Epidermal melanocyte (primary cell): ENCODE measurements around the genes IFNA21, IFNA13 and LRRC19.

- RRBS: no CpG with 5 or more reads among the region's 2 CpGs
These were observed 244.8 kb upstream of the SLC24A2 start for GRCh38 chr9:20033423-20034155.

GRCh38 chr9:21080172-21080378 is 2.3 kb upstream of the IFNB1 start:
- RRBS: no CpG with 5 or more reads among the region's 3 CpGs

DNA sequence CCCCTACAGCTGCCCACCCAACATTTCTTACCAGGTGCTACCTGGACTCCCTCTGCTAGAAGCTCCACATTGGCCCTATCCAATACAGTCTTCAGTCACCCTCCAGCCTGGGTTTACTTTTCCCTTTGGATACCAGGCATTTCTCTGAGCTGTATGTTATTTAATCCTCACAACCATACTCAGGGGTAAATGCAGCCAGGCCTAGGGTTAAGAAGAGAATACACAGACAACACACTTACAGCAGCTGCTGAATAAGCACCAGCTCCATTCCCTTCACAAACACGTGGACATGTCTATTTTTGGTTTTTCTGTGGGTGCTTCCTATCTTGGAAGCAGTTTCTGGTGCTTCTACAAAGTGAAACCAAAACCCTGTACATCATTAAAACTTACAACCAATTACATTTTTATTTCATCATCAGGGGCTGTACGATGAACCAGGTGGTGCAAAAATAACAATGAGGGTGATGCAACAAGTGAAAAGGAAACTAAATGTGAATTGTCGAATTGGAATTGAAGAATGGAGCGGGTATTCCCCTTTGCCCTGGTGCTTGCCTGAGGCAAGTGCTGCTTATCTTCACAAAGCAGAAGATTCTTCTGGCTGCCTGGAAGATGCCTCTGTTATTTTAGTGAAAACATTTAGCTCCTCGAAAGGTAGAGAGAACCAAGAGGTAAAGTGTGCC is 18.5 kb upstream of the IFNB1 start:
- RRBS: no CpG with 5 or more reads among the region's 5 CpGs

DNA sequence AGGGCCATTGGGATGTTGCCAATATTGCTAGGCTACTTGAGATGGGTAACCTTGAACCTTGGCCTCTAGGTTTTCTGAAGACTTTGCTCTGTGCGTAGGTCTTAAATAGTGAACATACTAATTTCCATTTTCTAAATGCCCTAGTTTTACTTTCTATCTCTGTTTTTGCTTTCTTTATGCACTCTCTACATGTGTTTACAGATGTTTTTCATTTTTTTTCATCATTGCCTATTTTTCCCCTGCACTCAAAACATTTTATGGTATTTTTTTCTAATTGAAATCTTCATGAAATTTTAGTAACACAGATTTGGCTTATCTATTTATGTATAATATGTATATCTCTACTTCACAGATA is at the start of gene IFNA21:
Gene IFNA21 (minus strand): TSS at position 56 of the 355 bp plus-strand sequence.
- RRBS: no CpG with 5 or more reads among the region's 1 CpG

- RRBS: 2% methylated on average over 19 of the region's 40 CpGs
These were observed 565 bp downstream of the KLHL9 start for GRCh38 chr9:21334359-21335319.

- RRBS: no CpG with 5 or more reads among the region's 3 CpGs
These were observed at the start of gene IFNA13 for GRCh38 chr9:21367819-21368302. TSS of gene IFNA13 (minus strand) at chr9:21368057.

GRCh38 chr9:21527989-21528444 is 45.9 kb upstream of the IFNE start:
- RRBS: no CpG with 5 or more reads among the region's 5 CpGs

GRCh38 chr9:21558880-21560122 is 77.2 kb upstream of the IFNE start:
- RRBS: 2% methylated on average over 21 of the region's 117 CpGs

DNA sequence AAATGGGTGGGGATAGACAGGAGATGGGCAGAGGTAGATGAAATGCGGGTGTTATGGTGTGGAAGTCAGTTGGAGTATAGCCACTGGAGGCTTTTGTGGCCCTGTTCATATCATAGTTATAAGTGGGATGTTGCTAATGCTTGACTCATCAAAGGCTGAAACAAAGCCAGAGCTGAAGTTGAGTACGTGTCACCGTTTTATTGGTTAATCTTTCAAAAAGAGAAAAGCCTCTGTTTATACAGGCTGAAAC is 33.9 kb downstream of the MTAP start:
- RRBS: no CpG with 5 or more reads among the region's 3 CpGs

GRCh38 chr9:23850914-23851462 is 24.9 kb upstream of the ELAVL2 start:
- RRBS: 3% methylated on average over 9 of the region's 46 CpGs

- RRBS: no CpG with 5 or more reads among the region's 3 CpGs
These were observed 145.9 kb downstream of the CAAP1 start for GRCh38 chr9:26746648-26747169.

- RRBS: no CpG with 5 or more reads among the region's 2 CpGs
These were observed 20.7 kb downstream of the PLAA start for GRCh38 chr9:26926369-26926725.

GRCh38 chr9:27005468-27005808 is at the start of gene LRRC19:
TSS of gene LRRC19 (minus strand) at chr9:27005672.
- RRBS: no CpG with 5 or more reads among the region's 2 CpGs

- RRBS: no CpG with 5 or more reads among the region's 8 CpGs
These were observed 29.0 kb downstream of the TEK start for GRCh38 chr9:27137962-27138534.

DNA sequence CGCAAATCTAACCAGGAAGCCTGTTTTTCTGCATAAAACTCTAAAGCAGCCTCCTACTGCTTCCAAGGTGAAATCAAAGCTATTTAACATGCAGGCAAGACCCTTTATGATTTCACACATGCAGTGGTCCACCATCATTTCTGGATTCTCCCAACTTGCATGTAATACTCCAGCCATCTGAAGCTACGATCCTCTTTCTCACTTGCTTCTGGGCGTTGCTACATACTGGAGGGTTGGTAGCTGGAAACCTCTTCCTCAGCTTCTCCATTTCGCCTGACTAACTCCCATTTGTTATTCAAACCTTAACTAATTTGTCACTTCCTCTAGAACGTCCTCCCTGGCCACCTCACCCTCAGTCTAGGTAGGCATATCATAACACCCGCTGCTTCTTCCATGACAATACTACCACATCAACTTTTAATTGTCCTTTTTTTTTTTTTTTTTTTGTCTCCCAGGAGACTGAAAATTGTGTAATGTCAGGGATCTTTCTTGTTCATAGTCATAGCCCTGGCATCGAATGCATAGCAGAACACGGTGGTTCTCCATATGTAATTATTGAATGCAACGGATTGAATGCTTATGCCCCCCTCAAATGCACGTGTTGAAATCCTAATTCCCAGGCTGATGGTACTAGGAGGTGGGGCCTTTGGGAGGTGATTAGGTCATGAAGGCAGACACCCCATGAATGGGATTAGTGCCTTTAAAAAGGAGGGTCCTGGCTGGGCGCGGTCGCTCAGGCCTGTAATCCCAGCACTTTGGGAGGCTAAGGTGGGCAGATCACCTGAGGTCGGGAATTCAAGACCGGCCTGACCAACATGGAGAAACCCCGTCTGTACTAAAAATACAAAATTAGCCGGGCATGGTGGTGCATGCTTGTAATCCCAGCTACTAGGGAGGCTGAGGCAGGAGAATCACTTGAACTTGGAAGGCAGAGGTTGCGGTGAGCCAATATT is 72.8 kb upstream of the EQTN start:
- RRBS: no CpG with 5 or more reads among the region's 18 CpGs

- RRBS: no CpG with 5 or more reads among the region's 2 CpGs
These were observed 74.6 kb upstream of the EQTN start for GRCh38 chr9:27371628-27371814.

- RRBS: no CpG with 5 or more reads among the region's 3 CpGs
These were observed 89.9 kb upstream of the EQTN start for GRCh38 chr9:27386826-27387216.

- RRBS: no CpG with 5 or more reads among the region's 4 CpGs
These were observed 102.5 kb upstream of the IFNK start for GRCh38 chr9:27421547-27422011.

- RRBS: no CpG with 5 or more reads among the region's 2 CpGs
These were observed 47.8 kb upstream of the IFNK start for GRCh38 chr9:27476242-27476681.